ENCODE measurements around the genes SMIM14 and CHRNA9.

- PRO-cap = no peak
Observed at GRCh38 chr4:39367072-39367651, 1.0 kb upstream of the RFC1 start.

GRCh38 chr4:39412895-39413185 is 6.1 kb downstream of the KLB start:
- PRO-cap = no peak

GRCh38 chr4:39423687-39424044 is 16.9 kb downstream of the KLB start:
- PRO-cap = no peak

DNA sequence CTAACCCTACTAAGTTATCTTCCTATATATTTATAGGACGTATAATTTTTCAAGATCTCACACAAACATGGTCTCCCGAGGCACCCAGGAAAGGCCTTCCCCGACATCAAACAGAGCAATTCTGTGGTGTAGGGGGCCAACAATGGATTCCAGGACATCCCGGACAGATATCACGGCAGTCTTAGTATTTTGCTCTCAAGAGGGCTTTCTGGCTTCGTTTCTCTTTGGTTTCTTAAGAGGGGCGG is 706 bp downstream of the UGDH start:
- PRO-cap = no peak

- PRO-cap = no peak
Observed at GRCh38 chr4:39613070-39613740, 25.5 kb downstream of the SMIM14 start.

GRCh38 chr4:39638377-39639420 is at the start of gene SMIM14:
TSS of gene SMIM14 (minus strand) at chr4:39638865.
- PRO-cap = bidirectional peak, plus-strand start at chr4:39639039, minus-strand start at chr4:39638865; bidirectional peak, plus-strand start at chr4:39639154, minus-strand start at chr4:39639084

DNA sequence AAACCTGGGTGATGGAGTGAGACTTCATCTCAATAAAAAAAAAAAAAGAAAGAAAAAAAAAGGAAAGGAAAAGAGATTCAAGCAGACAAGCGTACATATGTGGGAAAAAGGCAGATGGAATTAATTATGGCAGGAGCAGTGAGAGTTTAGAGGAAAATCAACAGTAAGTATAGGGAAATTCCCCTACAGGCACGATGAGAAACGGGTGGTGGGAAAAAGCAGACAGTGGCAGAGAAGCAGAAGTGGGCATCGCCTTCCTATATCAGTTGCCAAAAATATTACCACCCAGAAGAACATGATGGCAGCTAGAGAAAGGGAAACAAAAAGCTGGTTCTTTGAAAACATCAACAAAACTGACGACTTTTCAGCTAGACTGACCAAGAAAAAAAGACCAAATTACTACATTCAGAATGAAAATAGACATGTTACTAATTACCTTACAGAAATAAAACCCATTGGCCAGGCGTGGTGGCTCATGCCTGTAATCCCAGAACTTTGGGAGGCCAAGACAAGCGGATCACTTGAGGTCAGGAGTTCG is 31.5 kb downstream of the PDS5A start:
- PRO-cap = no peak

- PRO-cap = no peak
Observed at GRCh38 chr4:40219468-40219738, 22.6 kb downstream of the RHOH start.

GRCh38 chr4:40240939-40241421 is 44.1 kb downstream of the RHOH start:
- PRO-cap = no peak

DNA sequence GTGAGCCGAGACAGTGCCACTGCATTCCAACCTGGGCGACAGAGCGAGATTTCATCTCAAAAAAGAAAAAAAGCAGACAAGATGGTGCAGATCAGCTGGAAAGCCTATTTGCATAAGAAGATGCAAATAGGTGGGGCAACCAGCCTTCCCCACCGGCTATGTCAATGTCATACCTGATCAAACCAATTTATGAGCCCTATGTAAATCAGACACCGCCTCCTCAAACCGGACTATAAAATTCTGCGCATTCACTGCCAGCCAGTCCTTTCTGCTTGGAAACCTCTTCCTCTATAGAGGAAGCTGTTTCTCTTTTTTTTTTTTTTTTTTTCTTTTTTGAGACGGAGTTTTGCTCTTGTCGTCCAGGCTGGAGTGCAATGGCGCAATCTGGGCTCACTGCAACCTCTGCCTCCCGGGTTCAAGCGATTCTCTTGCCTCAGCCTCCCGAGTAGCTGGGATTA is 64.5 kb upstream of the CHRNA9 start:
- PRO-cap = no peak

DNA sequence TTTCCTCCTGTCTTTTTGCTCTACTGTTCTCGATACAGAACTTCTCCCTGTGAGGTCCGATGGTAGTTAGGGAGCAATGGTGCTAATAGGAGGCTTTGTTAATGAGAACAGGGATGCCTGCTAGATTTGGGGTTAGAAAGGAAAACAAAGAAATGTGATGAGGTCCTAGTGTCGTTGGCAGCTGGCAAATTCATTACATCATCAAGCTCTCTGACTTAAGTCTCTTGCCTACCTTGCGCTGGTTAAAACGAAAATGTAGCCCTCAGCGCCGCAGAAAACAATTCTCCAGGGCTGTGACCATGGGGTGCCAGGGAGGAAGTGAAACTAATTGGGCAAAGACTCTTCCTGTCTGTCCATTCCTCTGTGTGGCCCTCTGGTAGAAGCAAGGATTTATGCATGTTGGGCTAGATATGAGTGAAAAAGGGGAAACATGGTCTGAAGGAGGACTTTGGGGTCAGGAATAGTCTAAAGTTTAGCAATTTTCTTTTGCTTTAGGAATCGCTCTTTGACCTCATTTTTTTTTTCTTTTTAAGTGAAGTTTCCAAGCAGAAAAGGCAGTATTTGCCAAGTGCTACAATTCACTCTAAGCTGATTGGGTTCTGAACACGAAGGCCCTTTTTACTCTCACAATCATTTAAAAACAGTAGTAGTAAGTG is 27.5 kb upstream of the CHRNA9 start:
- PRO-cap = no peak

GRCh38 chr4:40308196-40308576 is 26.9 kb upstream of the CHRNA9 start:
- PRO-cap = no peak

- PRO-cap = no peak
Observed at GRCh38 chr4:40335074-40335947, at the start of gene CHRNA9. TSS of gene CHRNA9 (plus strand) at chr4:40335333.

GRCh38 chr4:40420606-40421089 is 85.5 kb downstream of the CHRNA9 start:
- PRO-cap = no peak

DNA sequence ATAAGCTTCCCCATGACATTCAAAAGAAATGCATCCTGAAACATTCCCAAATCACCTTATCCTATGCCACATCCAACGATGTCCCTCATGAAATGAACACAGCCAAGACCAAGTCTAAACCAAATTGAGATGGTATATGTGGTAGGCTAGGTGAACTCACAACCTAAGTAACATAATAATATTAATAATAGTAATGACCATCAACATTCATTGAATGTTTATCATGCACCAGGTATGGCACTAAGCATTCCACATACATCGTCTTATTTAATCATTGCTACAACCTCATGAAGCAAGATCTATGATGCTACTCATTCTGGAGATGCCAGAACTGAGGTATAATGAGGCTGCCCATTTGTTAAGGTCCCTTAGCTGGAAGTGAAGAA is 137.8 kb downstream of the CHRNA9 start:
- PRO-cap = no peak

DNA sequence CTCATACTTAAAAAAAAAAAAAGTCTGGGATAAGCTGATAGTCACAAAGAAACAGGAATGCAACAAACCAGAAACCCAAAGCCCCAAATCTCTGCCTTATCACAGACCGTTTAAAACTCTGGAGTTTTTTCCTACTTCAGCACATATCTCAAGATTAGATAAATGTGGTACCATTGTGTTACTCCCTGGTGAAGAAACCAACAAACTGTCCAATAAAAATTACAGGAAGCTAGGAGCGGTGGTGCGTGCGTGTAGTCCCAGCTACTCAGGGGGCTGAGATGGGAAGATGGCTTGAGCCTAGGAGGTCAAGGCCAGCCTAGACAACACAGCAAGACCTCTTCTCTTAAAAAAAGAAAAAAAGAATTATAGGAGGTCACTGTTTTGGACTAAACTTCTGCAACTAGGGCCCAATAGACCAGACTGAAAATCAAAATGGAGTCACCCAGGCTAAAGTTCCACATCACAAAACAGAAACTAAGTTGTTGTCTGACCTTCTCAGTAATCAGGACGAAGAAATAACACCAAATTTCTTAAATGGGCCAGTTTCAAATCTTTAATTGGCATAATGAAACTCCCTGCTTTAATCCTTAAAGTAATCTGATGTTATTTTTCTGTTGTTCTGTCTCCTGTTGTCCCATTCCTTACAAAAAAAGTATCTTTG is 51.9 kb downstream of the RBM47 start:
- PRO-cap = no peak

DNA sequence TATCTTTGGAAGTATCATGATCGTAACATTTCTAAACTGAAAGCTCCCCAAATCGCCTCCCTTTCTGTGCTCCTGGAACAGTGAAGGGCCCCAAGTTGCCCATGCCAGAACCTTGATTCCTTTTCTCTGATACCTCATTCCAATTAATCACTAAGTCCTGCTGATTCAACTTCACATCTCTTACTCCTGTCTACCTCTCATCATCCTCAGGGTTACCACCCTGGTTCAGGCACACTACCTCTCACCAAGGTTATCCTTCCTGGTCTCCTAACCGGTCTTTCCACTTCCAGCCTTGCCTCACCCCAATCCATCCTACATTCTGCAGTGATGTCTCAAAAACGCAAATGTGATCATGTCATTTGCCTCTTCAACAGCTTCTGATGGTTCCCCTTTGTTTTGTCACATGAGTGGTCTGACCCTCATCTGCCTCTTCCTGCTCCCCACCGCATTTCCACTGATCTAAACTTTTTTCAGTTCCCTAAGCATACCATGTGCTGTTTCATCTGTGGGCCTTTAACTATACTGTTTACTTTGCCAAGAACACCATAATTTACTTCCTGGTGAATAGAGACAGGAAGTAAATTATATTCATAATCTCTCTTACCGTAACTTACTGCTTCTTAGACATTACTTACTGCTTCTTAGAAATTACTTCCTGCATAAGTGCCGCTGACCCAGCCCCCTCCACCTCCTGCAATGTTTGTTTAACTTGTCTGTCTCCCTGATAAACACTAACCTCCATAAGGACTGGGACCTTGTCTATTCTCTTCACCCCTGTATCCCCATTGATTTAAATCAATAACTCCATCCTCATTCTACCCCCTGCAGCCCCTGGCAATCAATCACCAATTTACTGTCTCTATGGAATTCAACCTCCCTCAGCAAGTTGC is 27.1 kb upstream of the NSUN7 start:
- PRO-cap = no peak

GRCh38 chr4:40744144-40744838 is 5.5 kb upstream of the NSUN7 start:
- PRO-cap = no peak

DNA sequence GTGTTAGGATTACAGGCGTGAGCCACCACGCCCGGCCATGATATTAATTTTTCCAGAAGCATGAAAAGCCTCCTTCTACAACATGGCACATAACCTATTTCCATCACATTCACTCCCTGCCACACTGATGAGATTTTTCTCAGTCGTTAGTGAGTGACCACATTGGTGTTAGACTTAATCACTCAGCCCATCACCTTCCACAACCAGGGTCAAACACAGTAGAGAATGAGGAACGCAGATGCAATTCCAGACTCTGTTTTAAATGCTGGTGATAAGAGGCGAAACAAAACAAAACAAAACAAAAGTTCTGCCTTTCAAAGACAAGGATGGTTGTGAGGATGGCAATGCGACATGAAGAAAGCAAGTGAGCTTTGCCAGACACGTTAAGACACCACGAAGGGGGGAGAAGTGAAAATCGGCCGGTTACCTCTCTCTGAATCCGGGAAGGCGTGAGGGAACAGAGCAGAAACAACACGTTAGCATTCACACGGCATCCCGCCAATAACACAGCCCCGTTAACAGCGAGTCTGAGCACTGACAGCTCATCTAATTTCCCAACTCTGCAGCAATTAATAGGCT is 92.3 kb downstream of the NSUN7 start:
- PRO-cap = no peak

DNA sequence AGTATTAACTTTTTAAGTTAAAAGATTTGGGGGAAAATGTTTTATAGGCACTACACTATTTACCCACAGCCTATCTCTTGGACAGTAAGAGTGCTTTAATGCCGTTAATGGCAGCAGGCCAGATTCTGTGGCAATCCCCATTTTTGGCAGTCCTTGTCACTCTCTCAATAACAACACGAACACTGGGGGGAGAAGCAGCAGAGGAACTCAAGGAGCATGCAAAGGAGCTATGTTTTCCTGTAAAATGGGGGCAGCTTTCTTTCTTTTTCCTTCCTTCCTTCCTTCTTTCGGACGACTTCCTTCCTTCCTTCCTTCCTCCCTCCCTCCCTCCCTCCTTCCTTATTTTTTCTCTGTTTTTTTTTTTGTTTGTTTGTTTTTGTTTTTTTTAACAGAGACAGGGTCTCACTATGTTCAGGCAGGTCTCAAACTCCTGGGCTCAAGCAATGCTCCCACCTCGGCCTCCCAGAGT is 168.7 kb downstream of the NSUN7 start:
- PRO-cap = no peak

Measured in Metastatic Lung Carcinoma in the Adrenal Gland (tissue), 1 donor.